ENCODE data around the gene LRRC14B.

DNA sequence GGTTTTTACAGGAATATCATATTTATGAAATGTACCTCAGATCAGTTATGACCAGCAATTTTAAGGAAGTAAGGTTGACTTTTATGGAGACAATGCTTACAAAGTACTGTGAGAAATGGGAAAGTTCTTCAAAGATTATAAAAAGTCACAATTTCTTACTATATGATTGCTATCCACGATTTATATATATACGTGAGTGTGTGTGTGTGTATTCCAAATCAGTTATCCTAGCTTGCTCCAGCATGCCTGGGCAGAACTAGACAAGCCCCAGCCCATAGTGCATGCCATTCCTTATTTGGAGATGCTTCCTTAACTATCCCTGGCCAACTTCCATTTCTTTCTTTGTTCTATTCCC lies 77.4 kb upstream of the PLEKHG4B start:
- RRBS, result no CpG with 5 or more reads among the region's 2 CpGs

DNA sequence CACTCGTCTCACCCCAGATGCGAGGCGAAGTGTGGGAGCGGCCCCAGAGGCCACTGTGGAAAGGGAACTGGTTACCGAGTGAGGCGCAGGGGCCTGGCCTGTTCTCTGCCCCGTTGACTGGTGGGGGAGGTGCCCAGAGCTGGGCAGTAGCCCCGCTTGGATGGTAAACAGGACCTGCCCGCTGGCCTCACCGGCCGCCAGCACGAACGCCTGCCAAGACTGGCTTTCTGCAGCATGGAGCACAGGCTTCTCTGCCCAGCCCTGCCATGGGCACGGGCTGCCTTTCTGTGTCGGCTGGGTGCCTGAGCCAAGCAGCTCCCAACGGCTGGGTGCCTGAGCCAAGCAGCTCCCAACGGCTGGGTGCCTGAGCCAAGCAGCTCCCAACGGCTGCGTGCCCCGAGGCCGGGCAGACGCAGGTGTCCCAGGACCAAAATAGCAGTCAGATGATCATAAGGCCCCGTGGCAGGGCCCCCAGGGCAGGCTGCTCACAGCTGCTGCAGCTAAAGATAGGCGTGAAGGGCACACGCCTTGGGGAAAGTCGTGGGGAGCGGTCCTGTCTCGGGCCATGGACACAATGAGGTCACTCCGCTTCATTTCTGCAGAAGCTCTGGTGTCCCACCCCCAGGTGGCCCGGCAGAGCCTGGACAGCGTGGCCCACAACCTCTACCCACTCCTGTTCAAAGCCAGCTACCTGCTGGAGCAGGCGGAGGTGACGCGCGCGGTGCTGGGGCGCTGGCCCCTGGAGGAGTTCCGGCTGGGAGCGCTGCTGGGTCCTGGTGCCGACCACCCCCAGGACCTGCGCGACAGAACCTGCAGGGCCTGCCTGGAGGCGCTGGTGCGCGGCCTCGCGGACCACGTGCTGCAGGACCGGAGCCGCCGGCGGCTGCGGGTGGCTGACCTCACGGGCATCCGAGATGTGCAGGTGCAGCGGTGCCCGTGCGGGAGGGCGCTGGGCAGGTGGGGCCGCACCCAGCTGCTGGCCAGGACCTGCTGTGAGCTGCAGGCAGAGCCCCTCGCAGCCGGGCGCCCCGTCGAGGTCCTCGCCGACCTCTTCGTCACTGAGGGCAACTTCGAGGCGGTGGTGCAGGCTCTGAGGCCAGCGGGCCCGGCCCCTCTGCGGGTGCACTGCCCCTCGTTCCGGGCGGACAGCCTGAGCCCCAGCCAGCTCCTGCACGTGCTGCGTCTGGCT lies at the start of gene LRRC14B:
LRRC14B (plus strand) TSS at position 522 of the 1,189 bp plus-strand sequence.
- RRBS, result 78% methylated on average over 14 of the region's 78 CpGs

GRCh38 chr5:218460-219414 lies 617 bp downstream of the SDHA start:
- RRBS, result 2% methylated on average over 21 of the region's 74 CpGs

- RRBS, result no CpG with 5 or more reads among the region's 17 CpGs
Observed at GRCh38 chr5:235098-235578, 17.0 kb downstream of the SDHA start.

GRCh38 chr5:463687-464672 lies 21.0 kb downstream of the EXOC3 start:
- RRBS, result 94% methylated on average over 3 of the region's 35 CpGs

DNA sequence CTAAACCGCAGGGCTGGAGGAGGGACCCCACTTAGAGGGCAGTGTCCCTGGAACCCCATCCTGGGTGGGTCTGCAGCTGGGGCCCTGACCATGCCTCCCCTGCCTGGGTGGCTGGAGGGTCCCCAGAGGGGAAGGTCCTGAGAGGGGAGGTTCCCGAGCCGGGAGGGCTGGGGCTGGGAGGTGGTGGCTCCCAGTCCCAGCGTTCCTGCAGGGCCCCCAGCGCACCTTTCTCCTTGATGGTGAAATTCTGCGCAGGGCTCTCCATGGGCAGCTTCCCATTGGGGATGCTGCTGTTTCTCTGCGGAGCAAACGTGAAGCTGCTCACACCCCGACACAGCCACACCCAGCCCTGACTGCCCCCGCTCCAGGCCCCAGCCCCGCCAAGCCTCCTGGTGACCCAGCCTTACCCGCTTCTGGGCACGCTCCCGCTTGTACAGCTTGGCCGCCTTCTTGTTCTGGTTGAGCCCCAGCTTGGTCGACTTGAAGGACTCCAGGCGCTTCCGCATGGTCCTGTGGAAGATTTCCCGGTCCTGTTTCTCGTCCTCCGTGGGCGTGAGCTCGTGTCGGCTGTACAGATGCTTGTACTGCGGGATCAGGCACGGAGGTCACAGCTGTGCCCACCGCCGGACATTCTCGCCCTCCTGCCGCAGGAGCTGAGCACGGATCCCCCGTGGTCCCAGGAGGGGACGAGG lies 33.0 kb downstream of the EXOC3 start:
- RRBS, result 47% methylated on average over 8 of the region's 33 CpGs

GRCh38 chr5:480356-480755 lies 37.4 kb downstream of the EXOC3 start:
- RRBS, result 69% methylated on average over 11 of the region's 18 CpGs

DNA sequence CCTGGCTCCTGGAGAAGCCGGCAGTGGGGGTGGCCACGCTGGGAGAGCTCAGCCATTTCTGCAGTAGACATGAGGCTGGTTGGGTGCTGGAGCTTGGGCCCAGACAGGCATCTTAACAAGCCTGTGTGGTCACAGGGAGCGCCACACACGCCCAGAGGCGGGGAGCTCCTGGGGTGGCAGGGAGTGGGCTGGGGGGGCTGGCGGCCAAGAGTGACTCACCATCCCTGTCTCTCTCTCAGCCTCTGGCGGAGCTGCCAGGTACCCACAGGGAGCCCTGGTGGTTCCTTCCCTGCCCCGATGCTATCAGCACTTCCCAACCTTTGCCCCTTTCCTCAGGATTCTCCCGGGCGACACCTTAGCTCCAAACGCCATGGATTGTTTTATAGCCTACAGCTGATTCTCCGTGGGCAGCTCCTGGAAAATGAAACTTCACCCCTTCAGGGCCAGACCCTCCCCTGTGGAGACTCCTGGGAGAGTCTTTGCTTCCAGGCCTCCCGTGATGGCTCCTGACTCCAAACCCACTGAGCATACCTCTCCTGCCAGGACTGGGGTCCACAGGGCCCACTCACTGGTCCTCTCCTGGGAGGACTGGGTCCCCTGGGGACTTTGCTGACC lies 5.5 kb downstream of the SLC9A3 start:
- RRBS, result no CpG with 5 or more reads among the region's 13 CpGs

DNA sequence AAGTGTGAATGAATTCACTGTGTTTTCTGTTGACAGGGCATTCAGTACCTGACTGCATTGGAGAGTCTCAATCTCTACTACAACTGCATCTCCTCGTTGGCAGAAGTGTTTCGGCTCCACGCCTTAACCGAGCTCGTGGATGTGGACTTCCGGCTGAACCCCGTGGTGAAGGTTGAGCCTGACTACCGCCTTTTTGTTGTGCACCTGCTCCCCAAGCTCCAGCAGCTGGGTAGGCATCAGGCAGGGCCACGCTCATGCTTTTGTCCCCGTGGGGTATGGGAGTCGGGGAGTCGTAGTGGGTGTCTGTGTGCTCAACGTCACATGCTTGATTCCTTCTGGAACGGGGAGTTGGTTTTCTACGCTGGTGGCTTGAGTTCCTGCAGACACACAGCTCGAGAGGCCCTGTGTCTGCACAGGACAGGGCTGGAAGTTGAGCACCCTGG lies 7.9 kb downstream of the CEP72 start:
- RRBS, result no CpG with 5 or more reads among the region's 16 CpGs

DNA sequence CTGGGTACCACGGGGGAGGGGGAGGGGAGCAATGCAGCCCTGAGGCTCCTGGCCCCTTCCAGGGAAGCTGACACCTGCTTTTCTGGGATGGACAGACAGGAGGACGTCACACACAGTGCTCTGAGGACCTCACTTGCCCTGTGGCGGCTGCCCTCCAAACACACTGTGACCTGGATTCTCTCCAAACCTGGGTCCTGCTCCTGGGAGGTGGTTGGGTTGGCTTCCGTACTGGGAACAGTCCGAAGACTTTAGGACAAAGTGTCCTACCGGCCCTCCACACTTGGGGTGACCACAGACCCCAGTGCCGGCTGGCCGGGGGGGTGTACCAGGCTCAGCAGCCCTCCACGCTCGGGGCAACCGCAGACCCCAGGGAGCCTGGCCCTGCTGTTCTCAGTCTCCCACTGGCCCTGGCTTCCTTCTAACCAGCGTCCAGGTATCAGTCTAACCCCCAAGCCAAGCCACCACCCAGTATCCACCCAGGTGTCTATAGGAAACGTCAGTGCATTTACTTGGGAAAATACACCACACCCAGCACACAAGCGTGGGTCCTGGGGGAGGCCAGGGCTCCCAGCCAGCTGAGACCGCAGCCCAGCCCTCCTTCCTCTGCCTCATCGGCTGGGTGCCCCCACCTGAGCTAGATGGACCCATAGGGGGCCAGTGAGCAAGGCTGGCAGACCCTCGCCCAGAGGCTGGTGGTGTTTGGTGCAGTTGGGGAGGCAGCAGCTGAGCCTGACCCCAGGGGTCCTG lies 21.1 kb downstream of the TPPP start:
- RRBS, result 0% methylated on average over 1 of the region's 17 CpGs

DNA sequence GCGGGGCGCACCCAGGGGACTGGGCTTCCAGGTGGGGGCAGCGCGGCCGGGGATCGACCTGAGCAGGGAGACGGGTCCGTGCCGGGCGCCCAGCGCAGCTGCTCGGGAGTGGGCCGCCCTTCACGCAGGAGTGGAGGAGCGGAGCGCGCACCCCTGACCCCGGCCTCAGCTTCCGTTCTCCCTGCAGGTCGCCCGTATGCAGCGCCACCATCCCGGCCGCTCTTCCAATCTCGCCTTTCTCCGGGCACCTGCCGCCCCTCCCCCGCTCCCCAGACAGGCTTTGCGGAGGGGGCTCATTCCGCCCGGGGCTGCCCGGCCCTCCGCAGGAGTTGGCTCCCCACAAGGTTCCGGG lies 718 bp upstream of the TPPP start:
- RRBS, result 7% methylated on average over 2 of the region's 34 CpGs

DNA sequence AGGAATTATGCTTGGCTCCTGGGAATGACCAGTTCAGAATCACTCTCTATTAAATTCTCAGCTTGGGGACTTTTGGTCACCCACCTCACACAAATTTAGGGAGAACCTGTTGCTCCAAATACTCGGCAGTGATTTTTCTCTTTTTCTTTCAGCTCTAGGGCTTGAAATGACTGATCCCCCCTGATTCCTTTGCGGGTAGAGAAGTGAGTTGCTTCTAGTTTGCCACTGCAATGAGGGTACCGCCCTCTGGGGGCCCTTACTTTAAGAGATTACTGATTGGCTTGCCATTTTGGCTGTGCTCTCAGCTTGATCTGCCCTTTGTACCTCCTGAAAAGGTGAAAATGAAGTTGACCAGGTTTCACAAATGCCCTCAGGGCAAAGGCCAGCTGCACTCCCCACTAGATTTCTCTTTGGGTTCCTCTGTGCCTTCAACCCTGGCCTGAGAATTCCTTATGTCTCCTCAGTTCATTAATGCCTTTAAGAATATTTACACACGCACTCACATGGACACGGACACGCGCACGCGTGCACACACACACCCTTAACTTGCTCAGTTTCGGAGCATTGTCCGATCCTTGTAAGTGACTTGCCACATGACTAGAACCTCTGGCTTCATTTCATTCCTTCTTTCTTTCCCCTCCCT lies 20.6 kb upstream of the TPPP start:
- RRBS, result no CpG with 5 or more reads among the region's 11 CpGs

- RRBS, result no CpG with 5 or more reads among the region's 11 CpGs
Observed at GRCh38 chr5:956172-956371, 52.5 kb upstream of the NKD2 start.

DNA sequence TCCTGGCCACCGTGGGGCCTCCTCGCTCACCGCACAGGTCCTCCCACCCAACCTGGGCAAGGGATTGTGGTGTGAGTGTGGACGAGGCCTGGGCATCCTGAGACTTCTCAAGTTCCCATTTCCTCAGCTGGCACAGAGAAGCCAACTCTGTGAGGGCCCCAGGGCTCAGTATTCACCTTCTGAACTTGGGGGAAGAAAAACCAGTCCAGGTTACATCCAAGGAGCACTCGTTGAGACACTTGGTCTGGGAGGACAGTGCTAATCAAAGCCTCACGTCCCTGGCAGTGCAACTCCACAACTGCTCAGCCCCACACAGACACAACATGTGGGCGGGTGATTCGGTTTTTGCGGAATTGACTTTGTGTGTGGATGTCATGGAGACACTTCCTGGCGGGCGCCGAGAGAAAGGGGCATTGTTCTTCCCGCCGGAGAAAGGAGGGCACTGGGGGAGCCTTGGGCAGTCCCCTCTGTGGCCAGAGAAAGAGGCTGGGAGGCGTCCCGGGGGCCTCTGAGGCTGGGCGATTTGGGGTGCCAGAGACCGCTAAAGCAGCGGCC lies 28.5 kb upstream of the NKD2 start:
- RRBS, result 23% methylated on average over 3 of the region's 19 CpGs

DNA sequence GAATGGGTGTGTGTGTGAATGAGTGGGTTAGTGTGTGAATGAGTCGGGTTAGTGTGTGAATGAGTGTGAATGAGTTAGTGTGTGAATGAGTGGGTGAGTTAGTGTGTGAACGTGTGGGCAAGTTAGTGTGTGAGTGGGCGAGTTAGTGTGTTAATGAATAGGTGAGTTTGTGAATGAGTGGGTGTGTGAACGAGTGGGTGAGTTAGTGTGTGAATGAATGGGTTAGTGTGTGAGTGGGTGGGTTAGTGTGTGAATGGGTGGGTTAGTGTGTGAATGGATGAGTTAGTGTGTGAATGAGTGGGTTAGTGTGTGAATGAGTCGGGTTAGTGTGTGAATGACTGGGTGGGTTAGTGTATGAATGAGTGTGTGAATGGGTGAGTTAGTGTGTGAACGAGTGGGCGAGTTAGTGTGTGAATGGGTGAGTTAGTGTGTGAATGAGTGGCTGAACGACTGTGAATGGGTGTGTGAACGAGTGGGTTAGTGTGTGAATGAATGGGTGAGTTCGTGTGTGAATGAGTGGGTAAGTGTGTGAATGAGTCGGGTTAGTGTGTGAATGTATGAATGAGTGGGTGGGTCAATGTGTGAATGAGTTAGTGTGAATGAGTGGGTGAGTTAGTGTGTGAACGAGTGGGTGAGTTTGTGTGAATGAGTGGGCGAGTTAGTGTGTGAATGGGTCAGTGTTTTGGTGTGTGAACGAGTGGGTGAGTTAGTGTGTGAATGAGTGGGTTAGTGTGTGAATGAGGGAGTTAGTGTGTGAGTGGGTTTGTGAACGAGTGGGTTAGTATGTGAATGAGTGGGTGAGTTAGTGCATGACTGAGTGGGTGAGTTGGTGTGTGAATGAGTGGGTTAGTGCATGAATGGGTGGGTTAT lies 36.7 kb downstream of the NKD2 start:
- RRBS, result no CpG with 5 or more reads among the region's 15 CpGs

DNA sequence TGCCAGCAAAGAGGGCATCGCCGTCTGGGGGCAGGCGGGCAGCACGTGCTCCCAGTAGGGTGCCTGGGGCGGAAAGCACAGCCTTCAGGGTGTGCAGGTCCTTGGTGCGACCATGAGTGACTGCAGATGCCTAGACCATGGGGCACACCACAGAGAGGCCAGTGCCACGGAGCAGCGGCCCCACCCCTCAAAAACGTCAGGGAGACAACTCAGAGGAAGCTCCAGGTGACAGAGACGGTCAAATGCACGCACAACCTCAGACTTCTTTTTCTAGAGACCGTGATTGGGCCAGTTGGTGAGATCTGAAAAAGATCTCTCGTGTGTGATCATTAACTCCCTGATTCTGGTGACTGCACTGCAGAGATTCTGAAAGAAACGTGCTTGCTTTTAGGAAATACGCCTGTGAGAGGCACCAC lies 16.1 kb downstream of the SLC12A7 start:
- RRBS, result no CpG with 5 or more reads among the region's 15 CpGs

DNA sequence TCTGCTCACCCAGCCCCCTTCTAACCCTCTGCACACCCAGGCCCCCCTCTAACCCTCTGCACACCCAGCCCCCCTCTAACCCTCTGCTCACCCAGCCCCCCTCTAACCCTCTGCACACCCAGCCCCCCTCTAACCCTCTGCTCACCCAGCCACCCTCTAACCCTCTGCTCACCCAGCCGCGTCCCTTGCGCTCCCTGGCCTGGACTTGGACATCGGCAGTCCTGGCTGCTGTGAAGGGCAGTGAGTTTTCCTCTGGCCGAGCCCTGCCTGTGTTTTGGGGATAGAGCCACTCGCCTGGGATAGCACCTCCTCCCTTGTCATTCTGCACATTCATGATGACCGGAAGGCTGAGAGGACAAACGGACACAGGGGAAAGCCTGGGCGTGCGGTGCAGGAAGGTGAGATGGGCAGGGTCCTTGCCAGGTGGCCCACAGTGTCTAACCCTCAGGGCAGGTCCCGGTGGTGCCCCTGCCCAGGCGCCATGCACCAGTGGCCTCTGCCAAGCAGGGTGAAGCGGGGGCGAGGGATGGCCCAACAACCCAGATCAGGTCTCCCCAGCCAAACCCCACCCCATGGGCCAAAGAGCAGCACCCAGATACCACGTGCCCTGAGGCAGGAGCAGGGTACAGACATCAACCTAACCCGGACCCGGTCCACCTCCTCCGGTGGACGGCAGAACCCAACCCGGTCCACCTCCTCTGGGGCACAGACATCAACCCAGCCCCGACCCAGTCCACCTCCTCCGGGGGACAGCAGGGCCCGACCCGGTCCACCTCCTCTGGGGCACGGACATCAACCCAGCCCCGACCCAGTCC lies 13.0 kb downstream of the SLC12A7 start:
- RRBS, result 88% methylated on average over 3 of the region's 26 CpGs

- RRBS, result no CpG with 5 or more reads among the region's 37 CpGs
Observed at GRCh38 chr5:1103417-1104371, 8.2 kb downstream of the SLC12A7 start.

DNA sequence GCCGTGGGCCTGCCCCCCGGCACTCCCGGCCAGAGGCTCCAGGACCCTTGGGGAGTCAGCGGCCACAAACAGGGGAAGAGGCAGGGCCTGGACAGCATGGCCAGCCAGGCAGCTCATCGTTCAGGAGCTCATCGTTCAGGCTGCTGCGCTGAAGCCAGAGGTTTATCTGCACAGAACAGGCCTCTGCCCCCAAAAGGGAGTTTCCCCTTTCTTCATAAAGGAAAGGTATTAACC lies 6.5 kb downstream of the SLC12A7 start:
- RRBS, result no CpG with 5 or more reads among the region's 7 CpGs

GRCh38 chr5:1119325-1119952 lies 7.6 kb upstream of the SLC12A7 start:
- RRBS, result 67% methylated on average over 5 of the region's 31 CpGs

Data from HGPS cell (cell line).